Sternocleidomastoid (tissue), 1 donor: ENCODE results near the genes SNAP29 and FAM246A.

DNA sequence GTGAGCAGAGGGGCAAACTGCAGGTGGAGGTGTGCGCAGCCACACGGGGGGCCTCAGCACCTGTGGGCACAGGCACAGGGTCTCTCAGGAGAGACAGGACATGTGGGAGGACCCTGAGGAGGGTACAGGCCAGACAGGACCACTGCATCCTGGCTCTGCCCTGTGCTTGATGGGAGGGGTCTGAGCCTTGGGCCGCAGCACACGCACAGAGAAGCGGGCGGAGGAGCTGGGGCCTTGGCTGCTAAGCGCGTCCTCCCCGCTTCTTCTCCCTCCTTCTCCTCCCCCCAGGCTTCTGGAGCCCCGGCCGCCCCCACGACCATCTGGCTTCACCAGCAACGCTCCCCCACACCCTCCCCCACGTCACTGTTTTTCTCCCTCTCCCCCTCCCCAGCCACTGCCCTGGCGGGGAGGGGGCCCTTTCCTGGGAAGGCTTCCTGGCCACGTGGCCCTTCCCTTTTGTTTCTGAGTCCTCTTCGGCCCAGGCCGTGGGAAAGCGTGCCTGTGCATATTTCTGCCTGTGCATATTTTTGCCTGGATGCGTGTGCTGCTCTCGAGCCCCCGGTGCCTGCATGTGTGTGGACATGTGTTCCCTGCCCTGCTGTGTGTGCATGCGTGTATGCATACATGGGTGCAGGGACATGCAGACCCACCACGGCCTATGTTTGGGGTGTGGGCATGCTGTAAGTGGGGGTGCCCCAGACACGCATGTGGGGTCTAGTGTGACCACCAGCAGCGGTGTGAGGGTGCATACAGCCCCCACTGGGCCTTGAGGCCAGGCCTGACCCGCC, 27.7 kb downstream of the RTN4R start:
- PRO-cap, result no peak

GRCh38 chr22:20463390-20464094, 25.9 kb upstream of the SCARF2 start:
- PRO-cap, result no peak

DNA sequence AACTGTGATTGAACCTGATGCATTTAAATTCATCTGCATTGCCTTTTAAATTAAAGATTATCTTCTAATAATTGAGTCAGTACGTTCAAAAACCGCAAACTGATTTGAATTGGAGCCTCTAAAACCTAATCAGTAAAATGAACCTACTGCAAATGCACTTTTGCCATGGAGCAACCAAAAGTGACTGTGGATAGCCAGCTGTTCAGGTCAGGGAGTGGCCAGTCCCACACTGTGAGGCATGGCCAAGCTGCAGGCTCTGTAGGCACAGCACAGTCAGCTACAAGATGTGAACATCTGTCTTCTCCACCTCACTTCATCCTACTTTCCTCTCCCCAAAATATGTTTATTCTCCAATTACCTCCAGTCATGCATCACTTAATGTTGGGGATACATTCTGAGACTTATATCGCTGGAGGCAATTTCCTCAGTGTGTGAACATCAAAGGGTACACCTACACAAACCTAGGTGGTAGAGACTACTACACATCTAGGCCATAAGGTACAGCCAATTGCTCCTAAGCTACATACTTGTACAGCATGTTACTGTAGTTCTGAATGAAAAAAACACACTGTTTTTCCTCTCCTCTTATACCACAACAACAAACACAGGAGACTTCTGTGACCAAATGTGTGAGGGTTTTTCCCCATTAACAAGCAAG, 5.6 kb downstream of the KLHL22 start:
- PRO-cap, result no peak

- PRO-cap, result no peak
Observed at GRCh38 chr22:20504090-20504624, 3.3 kb upstream of the MED15 start.

DNA sequence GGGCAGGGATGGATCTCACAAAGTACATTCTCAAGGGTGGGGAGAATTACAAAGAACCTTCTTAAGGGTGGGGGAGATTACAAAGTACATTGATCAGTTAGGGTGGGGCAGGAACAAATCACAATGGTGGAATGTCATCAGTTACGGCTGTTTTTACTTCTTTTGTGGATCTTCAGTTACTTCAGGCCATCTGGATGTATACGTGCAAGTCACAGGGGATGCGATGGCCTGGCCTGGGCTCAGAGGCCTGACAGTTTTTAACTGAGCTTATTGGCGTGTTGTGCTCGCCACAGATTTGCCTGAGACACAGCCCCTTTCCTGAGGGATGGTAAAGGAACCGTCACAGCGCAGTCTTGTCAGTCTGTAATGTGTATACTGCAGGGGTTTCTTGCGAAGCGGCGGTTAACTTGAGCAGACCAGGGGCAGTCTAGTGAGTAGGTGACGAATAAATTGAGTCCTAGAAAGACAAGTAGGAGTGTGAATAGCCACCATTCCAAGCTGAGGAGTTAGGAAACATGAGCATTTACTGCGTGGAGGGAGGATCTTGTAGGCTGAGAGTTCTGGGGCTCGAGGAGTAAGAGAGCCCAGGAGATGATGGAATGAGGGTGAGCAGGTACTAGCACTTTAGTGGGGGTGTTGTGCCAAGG, 1.3 kb downstream of the MED15 start:
- PRO-cap, result no peak

GRCh38 chr22:20553716-20554441, 46.5 kb downstream of the MED15 start:
- PRO-cap, result no peak

DNA sequence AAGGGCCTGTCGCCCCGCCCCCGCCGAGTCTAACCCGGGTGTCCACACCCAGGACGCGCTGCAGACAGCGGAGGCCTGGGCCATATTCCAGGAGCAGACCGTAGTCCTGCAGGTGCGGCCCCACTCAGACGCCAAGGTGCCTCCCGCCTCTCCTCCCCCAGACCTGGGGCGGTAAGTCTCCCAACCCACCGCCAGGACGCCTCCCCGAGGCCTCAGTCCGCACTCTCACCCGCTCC, 70.4 kb upstream of the SERPIND1 start:
- PRO-cap, result no peak

DNA sequence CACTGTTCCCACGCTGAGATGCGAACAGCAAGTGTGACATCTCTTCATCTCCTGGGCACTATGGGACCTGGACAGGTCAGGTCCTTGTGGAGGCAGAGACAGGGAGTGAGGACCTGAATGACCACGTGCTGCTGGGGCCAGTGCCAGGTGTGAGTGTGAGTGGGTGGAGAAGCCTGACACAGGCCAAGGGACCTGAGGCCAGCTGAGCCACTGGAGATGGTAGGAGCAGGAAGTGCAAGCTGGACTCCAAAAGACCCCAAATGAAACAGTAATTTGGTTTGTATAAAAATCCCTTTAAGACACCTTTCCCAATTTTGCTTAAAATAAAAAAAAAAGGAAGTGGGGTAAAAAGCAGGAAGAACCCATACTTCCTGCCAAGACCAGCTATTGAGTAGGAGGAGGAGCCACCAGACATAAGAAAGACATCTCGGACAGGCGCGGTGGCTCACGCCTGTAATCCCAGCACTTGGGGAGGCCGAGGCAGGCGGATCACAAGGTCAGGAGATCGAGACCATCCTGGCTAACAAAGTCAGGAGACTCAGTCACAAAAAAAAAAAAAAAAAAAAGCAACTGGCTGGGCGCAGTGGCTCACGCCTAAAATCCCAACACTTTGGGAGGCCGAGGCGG, 35.3 kb upstream of the SERPIND1 start:
- PRO-cap, result no peak

- PRO-cap, result no peak
Observed at GRCh38 chr22:20843611-20844255, 14.9 kb downstream of the PI4KA start.

- PRO-cap, result bidirectional peak, plus-strand start at chr22:20859007, minus-strand start at chr22:20858774
Observed at GRCh38 chr22:20858940-20859562, at the start of gene SNAP29. TSS of gene SNAP29 (plus strand) at chr22:20859007.

DNA sequence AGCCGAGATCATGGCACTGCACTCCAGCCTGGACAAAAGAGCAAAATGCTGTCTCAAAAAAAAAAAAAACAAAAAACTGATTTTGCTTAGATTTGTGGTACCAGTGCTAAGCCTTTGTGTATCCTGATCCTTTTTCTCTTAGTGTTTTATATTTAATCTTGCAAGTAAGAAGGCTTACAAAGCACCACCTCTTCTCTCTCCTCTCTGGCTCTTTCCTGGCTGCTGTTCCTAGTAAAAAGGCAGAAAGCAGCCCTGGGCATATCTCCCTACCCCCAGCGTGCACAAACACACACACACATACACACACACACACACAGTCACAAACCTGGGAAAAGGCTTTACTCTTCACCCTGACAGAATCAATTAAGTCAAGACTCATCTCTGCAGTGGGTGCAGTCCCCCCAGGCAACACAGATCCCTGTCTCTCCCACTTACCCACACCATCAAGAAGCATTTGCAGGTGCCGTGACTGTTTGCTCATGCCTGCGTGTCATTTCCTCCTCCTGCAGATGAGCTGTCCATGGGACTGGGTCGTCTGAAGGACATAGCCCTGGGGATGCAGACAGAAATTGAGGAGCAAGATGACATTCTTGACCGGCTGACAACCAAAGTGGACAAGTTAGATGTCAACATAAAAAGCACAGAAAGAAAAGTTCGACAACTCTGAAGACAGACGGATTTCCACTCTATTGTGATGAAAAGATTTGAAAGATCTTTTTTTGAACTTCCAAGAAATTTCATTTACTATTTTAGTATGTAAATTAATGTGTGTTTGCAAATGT, 28.6 kb downstream of the SNAP29 start:
- PRO-cap, result no peak

GRCh38 chr22:20956739-20957537, 10.1 kb upstream of the AIFM3 start:
- PRO-cap, result bidirectional peak, plus-strand start at chr22:20957125, minus-strand start at chr22:20957070

DNA sequence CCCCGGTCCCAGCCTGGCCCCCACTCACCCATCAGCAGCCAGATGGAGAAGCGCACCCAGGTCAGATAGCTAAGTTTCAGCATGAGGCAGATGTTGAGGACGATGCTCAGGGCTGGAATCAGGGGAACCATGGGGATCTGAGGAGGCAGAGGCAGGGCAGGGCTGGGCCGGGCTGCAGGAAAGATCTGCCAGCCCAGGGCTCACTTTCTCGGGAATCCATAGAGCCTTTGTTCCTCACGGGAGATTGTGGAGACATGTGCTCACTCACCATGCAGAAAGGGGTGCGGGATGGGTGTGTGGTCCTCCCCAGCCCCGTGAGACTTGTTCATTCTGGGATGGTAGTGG, 3.1 kb downstream of the SLC7A4 start:
- PRO-cap, result no peak

DNA sequence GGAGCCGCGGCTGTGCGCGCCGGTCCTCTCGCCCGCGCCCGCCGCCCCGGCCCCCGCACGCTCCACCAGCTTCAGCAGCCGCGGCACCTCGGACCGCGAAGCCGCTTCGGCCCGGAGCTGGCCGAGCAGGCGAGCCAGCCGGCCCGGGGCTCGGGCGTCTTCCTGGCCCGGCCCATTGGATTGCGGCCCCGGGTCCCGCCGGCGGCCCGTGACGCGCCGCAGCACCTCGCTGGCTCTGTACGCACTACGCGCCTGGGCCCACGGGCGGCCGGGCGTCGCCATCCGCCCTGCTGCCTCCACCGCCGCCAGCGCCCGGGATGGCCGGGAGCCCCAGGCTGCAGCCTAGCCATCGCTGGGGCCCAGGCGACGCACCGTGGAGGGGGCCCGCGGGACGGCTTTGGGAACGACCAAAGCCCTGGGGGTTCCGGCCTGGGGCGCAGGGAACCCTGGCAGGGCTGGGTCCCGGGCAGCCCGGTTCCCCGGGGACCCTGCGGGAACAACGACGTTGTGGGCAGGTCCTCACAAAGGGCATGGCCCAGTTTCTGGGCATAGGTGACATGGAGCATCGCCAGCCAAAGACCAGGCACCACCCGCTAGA, at the start of gene FAM246A:
FAM246A (minus strand) TSS at position 282 of the 598 bp plus-strand sequence.
- PRO-cap, result no peak

DNA sequence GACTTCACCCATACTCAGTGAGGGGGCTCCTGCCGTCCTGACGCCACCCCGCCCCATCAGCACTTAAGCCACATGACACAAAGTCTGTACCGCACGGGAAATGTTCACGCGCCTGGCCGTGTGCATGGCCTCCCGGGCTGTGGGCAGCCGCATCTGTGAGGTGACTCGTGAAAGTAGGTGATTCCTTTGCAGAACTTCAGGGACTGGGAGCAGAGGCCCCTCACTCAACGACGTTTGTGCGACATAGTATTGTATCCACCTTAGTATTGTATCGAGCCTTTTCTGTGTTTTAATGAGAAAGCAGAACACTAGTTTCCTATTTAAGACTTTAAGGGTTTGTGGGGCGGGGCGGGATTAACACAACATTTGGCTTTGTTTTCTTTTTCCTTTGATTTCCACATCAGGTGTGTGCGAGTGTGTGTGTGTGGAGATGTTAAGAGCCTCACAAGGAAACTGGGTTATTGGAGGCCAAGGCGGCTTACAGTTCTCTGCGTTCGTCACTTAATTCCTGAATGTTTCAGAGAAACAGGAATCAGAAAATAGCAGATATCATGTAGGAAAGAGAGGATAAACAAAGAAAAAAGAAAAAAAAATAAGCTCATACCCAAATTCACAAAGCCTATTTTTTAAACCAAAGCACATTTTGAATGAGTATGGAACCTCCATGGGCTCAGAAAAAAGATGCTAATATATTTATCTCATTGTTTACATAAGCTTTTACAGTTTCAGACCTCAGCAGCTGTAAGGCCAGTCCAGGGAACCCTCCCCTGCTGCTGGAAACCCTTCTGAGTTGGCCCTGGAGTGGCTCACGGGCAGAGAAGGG, 18.1 kb upstream of the TMEM191C start:
- PRO-cap, result no peak

DNA sequence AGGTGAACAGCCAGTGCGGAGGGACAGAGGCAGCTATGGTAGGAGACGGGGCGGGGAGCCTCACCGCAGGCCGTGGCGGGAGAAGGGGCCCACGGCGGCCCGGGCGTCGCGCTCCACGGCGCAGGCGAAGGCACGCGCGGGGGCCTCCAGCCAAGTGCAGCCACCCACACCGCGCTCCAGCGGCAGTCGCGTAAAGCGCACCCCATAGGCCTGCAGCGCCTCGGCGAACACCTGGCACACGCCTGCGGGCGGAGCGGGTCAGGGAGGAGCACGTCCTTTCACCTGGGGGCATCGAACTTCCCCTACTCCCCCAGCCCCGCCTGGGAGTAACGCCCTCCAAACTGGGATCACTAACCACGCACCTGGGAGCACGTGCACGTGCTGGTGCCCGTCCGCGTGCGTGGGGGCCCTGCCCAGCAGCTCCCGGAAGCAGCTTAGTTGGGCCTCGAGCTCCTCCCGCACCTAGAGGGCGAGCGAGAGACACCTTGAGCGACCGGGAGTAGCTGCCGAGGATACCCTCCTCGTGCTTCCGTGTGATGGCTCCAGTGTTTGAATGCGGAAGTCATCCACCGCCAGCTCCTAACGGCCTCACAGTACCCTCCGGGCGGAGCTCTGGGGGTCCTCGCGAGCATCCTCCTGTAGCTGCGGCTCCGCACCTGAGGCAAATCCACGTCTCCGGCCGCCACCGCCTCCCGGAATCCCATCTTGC, 722 bp downstream of the YDJC start:
- PRO-cap, result no peak

DNA sequence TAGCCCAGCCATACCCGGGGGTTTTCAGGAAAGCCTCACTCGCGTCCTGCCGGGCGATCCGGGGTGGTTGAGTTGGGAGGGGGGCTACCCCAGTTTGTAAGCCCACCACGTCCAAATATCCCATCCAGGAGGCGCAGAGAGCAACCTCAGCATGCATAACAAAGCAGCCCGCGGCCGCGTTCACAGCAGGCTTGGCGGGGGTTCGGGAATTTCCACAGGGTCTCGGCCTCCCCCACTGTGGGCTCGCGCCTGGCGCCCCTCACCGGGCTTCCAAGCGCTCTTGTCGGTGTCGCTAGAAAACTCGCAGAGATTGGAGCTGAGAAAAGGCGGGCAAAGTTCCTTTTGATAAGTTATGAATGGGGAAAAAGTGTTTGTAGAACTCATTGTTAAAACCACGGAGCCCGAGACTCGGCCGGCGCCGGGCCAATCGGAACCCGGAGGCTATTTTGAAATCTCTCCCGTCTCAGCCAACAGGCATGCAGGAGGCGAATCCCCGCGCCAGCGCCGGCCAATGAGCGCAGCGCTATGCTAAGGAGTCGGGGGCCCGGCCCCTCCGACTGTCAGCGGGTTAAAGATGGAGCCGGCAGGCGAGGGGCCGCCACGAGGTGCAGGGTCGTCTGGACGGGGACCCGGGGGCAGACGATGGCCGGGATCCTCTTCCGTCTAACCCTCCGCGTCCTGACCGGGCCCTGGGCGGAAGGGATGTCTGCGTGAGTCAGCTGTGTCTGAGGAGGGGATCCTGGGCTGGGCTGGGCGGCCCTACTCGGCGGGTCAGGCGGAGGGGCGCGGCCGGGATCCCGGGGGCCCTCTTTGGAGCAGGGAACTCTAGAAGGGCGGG, 9.7 kb downstream of the SDF2L1 start:
- PRO-cap, result unidirectional peak, plus-strand start at position 571 of the sequence; bidirectional peak, plus-strand start at position 728 of the sequence, minus-strand start at position 704 of the sequence

DNA sequence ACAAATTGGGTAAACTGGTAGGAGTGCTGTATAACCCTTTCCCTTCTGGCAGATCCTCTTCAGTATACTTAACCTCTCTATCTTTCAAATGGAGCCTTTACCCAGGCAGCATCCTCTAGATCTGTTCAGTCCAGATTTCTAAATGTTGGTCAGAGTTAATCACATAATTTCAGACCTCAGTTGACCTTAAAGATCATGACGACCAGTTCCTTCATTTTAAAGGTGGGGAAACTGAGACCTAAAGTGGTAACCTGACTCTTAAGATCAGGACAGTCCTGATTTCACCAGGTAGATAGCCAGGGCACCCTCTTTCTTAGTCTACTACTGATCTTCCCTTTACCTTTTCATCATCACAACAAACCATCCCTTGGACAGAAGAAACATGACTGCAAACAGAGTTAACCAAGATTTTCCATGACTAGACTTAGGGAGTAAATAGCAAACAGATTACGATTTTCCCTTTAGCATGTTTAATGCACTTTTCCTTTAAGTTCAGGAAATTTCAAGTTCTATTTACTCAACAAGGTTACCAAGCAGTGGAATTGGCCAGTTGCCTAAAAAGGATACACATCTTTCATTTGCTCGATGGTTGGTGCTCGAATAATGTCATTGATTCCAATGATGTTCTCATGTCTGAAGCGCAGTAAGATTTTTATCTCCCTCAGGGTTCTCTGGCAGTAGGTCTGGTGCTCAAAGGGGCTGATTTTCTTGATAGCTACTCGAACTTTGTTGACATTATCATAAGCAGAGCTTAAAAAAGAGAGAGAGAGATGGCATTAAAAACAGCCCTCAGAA, 60.2 kb downstream of the MAPK1 start:
- PRO-cap, result no peak

GRCh38 chr22:21817026-21817820, 50.2 kb downstream of the MAPK1 start:
- PRO-cap, result no peak

- PRO-cap, result no peak
Observed at GRCh38 chr22:21855546-21856449, 11.6 kb downstream of the MAPK1 start.